Brain (tissue), 1 donor: ENCODE measurements around a stretch of chr21.

GRCh38 chr21:32523786-32524878, 61.2 kb downstream of the TCP10L start:
- RRBS: 97% methylated on average over 1 of the region's 13 CpGs

- RRBS: no CpG with 5 or more reads among the region's 13 CpGs
These were observed 59.9 kb downstream of the TCP10L start for GRCh38 chr21:32525167-32526126.

GRCh38 chr21:32544514-32545229, 40.7 kb downstream of the TCP10L start:
- RRBS: no CpG with 5 or more reads among the region's 7 CpGs

GRCh38 chr21:32604271-32604959, 7.8 kb downstream of the CFAP298 start:
- RRBS: no CpG with 5 or more reads among the region's 13 CpGs

DNA sequence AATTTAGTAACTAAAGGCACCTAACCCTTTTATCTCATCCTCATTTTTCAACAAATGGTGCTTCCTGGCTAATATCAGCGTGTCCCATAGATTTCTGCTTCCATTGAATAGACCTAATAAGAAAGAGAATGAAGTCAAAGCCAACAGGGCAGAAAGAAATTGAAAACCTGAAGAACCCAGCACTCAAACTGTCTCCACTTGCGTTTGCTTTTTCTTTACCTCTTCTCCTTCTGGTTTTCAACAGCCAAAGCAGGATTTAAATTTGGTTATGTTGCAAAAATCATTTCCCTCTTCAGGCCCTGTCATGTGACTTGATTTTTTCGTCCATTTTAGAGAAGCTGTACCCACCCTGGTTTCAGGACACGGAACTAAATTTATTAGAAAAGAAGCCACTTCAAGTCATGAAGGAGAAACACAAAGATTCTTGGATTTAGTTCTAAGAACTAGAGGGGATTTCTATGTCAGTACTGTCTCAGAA, 965 bp upstream of the SYNJ1 start:
- RRBS: no CpG with 5 or more reads among the region's 4 CpGs

DNA sequence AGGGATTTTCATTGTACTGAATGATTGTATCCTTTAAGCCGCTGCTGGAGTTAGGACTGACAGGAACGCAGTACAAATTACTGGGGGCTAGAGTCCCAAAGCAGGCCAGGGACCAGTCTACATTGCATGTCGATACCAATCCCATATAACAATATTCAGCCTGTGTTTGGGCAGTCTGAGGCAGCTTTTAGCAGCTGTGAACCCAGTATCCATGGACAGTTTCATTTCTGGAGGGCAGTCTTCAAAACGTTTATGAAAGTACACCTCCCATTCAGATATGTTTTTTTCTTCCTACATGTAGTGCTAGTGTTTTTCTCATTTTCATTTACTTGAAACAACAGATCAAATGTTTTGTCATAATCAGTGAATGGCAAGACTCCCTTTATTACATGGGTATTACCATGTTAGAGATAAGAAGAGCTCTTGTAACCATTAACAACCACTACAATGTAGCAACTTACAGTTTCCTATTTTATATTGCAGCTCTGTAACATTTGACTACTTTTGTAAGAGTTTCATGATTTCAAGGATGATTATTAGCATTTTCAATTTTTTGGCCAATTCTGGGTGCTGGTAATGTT, 4.0 kb upstream of the SYNJ1 start:
- RRBS: no CpG with 5 or more reads among the region's 4 CpGs

GRCh38 chr21:33206785-33207239, 22.9 kb upstream of the IFNAR2 start:
- RRBS: no CpG with 5 or more reads among the region's 8 CpGs

DNA sequence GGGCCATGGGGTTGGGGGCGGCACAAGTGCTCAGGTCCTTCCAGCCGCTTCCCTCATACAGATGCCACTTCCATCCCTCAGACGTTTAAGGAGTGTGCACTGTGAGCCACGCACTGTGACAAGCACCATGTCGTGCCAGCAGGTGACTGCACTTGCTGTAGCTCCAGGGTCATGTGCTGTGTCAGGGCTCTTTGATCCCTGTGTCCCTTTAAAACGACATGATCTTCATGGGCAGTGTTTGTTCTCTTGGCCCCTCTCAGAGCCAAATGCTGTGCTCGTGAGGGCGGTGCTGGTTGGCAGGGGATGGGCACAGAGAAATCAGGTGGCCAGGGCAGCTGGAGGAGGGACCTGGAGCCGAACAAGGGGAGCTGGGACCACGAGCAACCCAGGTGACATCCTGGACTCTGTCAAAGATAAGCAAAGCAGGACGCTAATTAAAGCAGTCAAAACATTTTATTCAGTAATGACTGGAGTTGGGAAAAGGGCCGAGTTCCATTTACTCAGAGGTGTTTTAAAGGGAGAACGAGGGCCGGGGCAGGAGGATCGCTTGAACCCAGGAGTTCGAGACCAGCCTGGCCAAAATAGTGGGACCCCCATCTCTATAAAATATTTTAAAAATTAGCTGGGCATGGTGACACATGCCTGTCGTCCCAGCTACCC, 20.0 kb downstream of the IL10RB start:
- RRBS: no CpG with 5 or more reads among the region's 17 CpGs

- RRBS: 79% methylated on average over 2 of the region's 15 CpGs
These were observed 22.9 kb downstream of the IL10RB start for GRCh38 chr21:33288857-33289754.

GRCh38 chr21:33371217-33371703, 32.0 kb upstream of the IFNGR2 start:
- RRBS: no CpG with 5 or more reads among the region's 6 CpGs

- RRBS: no CpG with 5 or more reads among the region's 6 CpGs
These were observed 28.9 kb upstream of the IFNGR2 start for GRCh38 chr21:33373956-33374976.

- RRBS: 2% methylated on average over 3 of the region's 51 CpGs
These were observed 761 bp upstream of the IFNGR2 start for GRCh38 chr21:33402124-33403179.

DNA sequence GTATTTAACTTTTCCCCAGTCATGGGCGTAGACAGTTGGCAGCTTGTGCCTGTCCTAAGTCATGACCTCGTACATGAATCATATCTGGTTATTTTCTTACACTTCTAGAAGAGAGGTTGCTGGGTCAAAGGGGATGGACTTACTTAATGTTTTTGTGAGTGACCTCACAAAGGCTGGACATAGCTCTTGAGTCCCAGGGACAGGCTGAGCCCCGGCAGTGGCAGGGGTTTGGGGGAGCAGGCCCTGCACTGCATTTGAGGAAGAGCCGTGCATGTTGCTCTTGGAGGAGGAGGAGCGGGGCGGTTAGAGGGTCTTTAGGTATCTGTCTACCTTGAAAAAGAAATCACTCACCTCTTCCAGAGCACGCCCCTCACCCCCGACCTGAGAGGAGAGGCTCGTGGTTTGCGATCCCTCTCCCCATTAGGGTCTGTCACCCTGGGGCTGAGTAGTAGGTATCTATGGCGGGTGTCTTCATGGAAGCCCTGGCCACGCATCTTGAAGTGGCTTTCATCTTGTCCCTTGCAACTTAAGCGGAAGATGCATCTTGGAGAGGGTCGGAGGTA, 16.5 kb downstream of the IFNGR2 start:
- RRBS: no CpG with 5 or more reads among the region's 14 CpGs

GRCh38 chr21:33426637-33427726, 23.8 kb downstream of the IFNGR2 start:
- RRBS: no CpG with 5 or more reads among the region's 22 CpGs

DNA sequence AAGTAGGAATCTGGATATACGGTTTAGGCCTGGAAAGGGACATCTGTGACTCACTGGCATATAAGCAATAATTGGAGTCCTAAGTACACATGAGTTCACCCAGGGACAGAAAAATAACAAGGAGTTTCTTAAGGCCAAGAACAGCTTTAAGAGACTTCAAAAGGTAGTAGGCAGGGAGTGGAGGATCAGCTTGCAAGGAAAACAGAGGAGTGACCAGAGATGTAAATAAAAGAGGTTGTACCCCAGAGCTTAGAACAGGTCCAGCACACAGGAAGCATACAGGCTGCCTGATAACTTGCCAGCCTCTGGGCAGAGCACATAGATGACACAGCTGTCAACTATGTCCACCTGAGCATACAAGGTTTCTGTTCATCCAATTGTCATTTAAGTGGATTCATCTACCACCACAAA, 28.1 kb downstream of the TMEM50B start:
- RRBS: no CpG with 5 or more reads among the region's 1 CpG

DNA sequence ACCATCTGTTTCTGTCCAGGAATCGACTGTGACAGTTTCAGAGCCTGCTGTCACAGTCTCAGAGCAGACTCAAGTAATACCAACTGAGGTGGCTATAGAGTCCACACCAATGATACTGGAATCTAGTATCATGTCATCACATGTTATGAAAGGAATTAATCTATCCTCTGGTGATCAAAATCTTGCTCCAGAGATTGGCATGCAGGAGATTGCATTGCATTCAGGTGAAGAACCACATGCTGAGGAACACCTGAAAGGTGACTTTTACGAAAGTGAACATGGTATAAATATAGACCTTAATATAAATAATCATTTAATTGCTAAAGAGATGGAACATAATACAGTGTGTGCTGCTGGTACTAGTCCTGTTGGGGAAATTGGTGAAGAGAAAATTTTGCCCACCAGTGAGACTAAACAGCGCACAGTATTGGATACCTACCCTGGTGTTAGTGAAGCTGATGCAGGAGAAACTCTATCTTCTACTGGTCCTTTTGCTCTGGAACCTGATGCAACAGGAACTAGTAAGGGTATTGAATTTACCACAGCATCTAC, 10.8 kb downstream of the SON start:
- RRBS: no CpG with 5 or more reads among the region's 3 CpGs

DNA sequence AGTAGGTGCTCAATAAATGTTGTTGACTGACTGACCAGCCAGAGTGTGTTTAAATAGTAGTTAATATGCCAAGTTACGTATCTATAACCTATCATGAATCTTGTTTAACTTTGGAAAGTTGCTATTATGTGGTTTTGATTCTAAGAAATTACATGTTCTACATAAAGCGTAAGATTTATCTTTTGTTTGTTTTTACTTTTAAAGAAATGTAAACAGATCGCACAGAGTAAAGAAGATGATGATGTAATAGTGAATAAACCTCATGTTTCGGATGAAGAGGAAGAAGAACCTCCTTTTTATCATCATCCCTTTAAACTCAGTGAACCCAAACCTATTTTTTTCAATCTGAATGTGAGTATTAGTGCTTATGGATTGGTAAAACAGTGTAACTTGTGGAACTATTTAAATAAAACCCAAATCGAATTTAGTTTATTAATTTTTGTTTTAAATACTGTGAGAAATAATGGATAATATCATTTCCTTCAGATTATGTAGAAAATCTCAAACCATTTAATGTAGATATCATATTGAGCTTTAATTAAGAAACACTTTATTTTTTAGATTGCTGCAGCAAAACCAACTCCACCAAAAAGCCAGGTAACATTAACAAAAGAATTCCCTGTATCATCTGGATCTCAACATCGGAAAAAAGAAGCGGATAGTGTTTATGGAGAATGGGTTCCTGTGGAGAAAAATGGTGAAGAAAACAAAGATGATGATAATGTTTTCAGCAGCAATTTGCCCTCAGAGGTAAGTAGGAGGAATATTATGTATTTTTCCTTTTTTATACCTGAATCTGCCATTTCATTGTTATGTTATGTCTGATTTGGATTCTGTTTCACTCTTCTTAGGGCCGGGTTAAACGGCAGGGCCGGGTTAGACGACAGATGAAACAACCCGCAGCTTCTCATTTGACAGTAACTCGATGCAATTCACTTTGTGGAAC, 16.5 kb downstream of the SON start:
- RRBS: no CpG with 5 or more reads among the region's 13 CpGs

- RRBS: no CpG with 5 or more reads among the region's 8 CpGs
These were observed 15.9 kb downstream of the DONSON start for GRCh38 chr21:33572163-33573430.

DNA sequence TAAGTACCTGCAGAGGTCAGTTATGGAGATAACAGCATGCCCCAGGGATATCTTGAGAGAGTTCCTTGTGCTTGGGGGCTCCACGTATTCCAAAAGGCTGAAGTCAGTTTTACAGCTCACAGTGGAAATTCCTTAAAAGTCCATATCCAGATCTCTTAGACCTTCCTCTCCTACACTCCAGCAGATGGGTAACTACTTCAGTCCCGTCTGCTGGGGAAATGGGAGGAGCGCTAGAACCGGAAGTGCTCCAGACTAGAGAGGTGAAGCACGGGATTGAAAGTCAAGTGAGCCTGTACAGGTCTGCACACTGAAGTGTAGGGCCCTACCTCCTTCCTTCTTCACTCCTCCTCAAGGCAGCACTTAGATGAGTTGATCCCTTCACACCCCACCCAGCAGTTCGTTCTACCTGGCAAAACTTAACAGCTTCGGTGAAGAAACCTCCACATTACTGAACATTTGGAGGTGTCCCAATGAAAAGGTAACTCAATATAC, 73.8 kb downstream of the ITSN1 start:
- RRBS: no CpG with 5 or more reads among the region's 7 CpGs

DNA sequence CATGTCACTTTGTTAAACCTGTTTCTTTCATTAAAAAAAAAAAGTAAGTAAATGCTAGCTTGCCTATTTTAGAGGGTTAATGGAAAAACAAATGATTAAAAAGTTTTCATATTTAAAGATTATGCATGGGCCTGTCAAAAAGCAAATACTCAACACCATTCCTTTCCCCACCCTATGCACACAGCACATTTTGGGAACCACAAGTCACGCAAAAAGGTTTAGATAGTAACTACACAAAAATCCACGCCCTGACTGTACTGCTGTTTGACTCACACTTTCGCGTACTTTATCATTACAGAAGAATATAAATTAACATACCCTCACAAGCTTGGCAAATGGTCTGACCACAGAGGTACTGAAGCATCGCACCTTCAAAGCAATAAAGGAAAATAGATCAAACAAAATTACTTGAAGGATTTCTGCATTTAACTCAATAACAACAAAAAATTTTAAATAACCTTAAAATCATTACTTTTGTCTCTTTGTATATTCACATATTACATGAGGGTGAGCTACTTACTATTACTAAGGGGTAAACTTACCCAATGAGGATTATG, 1.4 kb downstream of the ATP5PO start:
- RRBS: no CpG with 5 or more reads among the region's 5 CpGs